Lower leg skin (tissue), 2 donors: ENCODE data around the genes KRTAP5-6 and SYT8.

DNA sequence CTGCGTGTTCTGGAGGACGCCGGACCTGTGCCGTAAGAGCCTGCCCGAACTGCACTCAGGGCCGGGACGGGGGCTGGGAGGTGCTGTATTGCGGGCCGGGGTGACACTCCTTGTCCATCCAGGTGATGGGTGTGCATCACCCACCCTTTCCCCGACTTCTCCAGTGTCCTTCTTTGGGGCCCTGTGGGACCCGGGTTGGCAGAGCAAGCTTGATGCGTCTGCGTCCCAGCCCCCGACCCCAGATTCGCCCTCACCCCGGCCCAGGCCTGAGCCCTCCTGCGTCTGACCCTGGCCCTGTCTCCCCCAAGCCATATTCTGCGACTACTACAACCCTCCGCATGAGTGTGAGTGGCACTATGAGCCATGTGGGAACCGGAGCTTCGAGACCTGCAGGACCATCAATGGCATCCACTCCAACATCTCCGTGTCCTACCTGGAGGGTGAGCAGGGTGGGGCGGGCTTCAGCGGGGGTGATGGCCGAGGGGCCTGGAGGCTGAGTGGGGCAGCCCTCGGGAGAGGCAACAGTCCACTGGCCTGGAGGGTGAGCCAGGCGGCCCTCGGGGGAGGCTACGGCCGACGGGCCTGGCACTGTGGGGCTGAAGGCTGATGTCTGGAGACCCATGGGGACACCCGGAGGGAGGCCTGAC is 53.2 kb upstream of the MUC6 start:
- PRO-cap, result no peak
- RAMPAGE, long total RNA, 2 experiments, result no peak in any of the 2 experiments

DNA sequence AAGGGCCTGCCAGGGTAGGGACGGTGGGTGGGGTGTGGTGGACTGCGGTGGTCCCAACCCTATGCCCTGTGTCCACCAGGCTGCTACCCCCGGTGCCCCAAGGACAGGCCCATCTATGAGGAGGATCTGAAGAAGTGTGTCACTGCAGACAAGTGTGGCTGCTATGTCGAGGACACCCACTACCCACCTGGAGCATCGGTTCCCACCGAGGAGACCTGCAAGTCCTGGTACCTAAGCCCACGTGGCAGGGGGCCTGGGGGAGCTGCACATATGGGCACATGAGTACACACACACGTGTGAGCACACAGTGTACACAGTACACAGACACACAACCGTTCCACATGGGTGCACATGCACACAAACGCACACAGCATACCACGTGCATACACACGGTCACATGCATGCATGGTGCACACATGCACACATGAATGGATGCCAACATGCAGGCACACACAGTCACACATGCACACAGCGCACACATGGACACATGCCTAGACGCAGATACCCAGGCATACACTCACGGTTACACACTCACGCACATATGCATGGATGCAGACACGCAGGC is 54.2 kb upstream of the MUC6 start:
- PRO-cap, result no peak
- RAMPAGE, long total RNA, 2 experiments, result no peak in any of the 2 experiments

GRCh38 chr11:1148671-1149098 is 9.1 kb upstream of the MUC5AC start:
- PRO-cap, result no peak
- RAMPAGE, long total RNA, 2 experiments, result no peak in any of the 2 experiments

- PRO-cap, result no peak
- RAMPAGE, long total RNA, 2 experiments, result no peak in any of the 2 experiments
These were observed 2.1 kb downstream of the MUC5B start for GRCh38 chr11:1224596-1225659.

GRCh38 chr11:1231207-1231955 is 8.5 kb downstream of the MUC5B start:
- PRO-cap, result no peak
- RAMPAGE, long total RNA, 2 experiments, result start-site peak on the minus strand in 1 of 2 experiments, at chr11:1231736-1231789 at its widest, 5 reads per replicate

GRCh38 chr11:1303165-1303805 is 6.1 kb downstream of the TOLLIP start:
- PRO-cap, result no peak
- RAMPAGE, long total RNA, 2 experiments, result no peak in any of the 2 experiments

GRCh38 chr11:1458702-1459676 is 27.6 kb downstream of the MOB2 start:
- PRO-cap, result no peak
- RAMPAGE, long total RNA, 2 experiments, result no peak in any of the 2 experiments

DNA sequence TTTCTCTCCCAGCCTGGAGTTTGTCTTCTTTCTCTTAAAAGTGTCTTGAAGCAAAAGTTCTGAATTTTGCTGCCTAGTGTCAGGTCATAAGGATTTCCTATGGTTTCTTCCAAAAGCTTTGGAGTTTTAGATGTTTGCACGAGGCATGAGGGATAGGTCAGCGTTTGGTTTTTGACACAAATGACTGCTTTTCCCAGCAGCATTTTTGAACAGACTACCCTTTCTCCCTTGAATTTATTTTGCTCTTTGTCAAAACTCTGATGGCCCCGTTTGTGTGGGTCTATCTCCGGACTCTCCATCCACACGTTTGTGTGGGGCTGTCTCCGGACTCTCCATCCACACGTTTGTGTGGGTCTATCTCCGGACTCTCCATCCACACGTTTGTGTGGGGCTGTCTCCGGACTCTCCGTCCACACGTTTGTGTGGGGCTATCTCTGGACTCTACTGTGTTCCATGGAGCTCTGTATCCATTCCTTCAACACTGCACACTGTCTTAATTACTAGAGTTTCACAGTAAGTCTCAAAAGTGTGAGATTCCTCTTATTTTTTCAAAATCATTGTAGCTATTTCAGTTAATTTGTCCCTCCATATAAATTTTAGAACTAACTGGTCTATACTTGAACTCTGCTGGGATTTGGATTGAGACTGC is 12.1 kb downstream of the MOB2 start:
- PRO-cap, result no peak
- RAMPAGE, long total RNA, 2 experiments, result no peak in any of the 2 experiments

GRCh38 chr11:1532727-1533337 is 39.2 kb downstream of the DUSP8 start:
- PRO-cap, result no peak
- RAMPAGE, long total RNA, 2 experiments, result no peak in any of the 2 experiments

DNA sequence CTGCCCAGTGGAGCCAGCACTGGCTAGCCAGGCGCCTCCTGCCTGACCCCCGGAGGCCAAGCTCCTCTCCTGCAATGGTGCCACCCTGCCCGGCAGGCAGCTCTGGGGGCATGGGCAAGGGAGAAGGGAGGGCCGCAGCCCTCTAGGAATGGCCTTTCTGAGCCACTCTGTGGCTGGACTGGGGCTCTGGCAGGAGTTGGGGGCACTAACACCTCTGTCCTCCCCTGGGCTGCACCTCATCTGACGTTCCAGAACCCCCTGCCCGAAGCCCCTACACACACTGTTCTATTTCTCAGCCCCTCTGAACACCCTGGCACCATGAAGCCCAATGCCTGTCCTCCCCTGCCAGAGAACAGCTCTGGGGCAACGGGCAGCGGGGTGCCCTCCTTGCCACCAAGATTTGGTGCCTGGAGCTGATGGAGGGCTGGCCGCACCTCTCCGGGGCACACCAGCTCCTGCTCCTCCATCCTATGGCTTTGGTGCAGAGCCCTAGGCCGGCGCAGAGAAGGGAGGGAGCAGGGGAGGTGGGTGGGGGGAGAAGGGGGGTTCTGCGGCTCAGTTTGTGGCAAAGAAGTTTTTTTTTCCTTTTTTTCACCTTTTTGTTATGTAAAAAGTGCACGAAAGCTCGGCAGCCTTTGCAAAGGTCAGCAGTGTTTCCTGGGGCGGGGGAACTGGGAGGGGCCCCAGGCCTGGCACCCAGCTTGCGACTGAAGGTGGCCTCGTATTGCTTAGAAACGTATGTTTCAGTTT is 16.3 kb downstream of the DUSP8 start:
- PRO-cap, result no peak
- RAMPAGE, long total RNA, 2 experiments, result no peak in any of the 2 experiments

GRCh38 chr11:1562064-1562445 is 10.0 kb downstream of the DUSP8 start:
- PRO-cap, result no peak
- RAMPAGE, long total RNA, 2 experiments, result no peak in any of the 2 experiments

GRCh38 chr11:1562793-1563366 is 9.2 kb downstream of the DUSP8 start:
- PRO-cap, result no peak
- RAMPAGE, long total RNA, 2 experiments, result no peak in any of the 2 experiments

GRCh38 chr11:1654573-1655101 is 25.1 kb downstream of the KRTAP5-5 start:
- PRO-cap, result no peak
- RAMPAGE, long total RNA, 2 experiments, result no peak in any of the 2 experiments

GRCh38 chr11:1662550-1663406 is 33.2 kb downstream of the KRTAP5-5 start:
- PRO-cap, result no peak
- RAMPAGE, long total RNA, 2 experiments, result no peak in any of the 2 experiments

- PRO-cap, result no peak
- RAMPAGE, long total RNA, 2 experiments, result no peak in any of the 2 experiments
These were observed at the start of gene KRTAP5-6 for GRCh38 chr11:1696913-1697339. KRTAP5-6 (plus strand) TSS chr11:1697195.

- PRO-cap, result no peak
- RAMPAGE, long total RNA, 2 experiments, result no peak in any of the 2 experiments
These were observed 14.3 kb downstream of the IFITM10 start for GRCh38 chr11:1736045-1736512.

- PRO-cap, result no peak
- RAMPAGE, long total RNA, 2 experiments, result no peak in any of the 2 experiments
These were observed 2.7 kb upstream of the IFITM10 start for GRCh38 chr11:1752732-1753765.

DNA sequence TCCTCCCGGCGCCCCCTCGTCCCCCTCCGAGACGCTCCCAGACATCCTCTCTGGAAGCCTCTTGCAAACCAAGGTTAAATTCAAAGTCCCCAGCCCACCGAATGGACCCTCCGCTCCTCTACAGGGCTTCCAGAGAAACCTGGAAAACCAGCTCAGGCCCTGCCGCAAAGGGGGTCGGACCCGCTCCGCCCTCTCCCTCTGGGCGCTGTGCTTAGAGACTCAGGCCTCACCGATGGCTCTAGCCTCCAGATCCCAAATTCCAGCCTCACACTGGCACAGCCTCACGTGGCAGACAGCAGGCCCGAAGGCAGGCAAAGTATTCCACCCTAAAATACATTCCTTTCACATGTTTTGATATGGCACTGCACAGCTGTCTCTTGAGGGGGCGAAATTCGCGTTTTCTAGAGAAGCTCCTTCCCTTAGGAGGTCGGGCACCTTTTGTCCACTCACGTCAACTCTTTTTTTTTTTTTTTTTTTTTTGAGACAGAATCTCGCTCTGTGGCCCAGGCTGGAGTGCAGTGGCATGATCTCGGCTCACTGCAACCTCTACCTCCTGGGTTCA is 644 bp upstream of the CTSD start:
- PRO-cap, result no peak
- RAMPAGE, long total RNA, 2 experiments, result no peak in any of the 2 experiments

DNA sequence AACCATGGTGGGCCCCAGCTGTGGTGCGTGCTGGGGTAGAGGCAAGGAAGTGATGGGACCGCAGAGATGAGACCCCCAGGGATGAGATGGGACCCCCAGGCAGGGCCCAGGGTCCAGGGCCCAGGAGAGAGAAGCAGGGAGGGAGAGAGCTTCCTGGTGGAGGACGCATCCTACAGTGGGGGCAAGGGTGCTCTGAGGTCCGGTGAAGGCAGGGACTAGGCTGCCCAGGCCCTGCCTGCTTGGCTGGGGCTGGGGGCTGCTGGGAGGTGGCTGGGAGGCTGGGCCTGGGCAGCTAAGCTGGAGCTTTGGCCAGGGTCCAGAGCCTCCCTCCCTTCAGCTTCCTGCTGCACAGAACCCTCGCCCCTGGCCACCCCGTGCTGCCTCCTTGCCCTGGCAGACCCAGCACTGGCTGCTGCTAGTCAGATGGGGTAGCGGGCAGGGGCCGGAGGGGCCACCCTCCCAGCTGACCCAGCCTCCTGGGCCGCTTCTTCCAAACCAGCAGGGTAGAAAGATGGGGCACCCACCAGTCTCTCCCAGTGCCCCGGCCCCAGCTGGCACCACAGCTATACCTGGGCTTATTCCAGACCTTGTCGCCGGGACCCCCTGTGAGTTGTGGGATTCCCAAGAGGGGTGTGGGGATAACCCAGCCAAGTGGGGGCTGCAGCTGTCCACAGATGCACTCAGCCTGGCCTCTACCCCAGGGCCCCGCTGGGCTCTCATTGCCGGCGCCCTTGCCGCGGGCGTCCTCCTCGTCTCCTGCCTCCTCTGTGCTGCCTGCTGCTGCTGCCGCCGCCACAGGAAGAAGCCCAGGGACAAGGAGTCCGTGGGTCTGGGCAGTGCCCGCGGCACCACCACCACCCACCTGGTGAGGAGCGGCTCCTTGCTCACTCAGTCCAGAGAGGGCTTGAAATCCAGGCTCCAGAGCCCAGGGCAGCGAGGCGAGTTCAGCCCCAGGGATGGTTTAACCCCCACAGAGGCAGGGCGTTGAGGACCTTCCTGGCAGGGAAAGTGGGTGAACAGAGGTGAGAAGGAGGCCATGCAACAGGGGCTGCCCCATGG is at the start of gene SYT8:
Gene SYT8, plus strand, starts transcription at position 396 of the 1,059 bp plus-strand sequence.
- PRO-cap, result no peak
- RAMPAGE, long total RNA, 2 experiments, result start-site peak on the plus strand in 2 of 2 experiments, centred at positions 391 to 400 of the sequence, 55 to 77 reads per replicate

DNA sequence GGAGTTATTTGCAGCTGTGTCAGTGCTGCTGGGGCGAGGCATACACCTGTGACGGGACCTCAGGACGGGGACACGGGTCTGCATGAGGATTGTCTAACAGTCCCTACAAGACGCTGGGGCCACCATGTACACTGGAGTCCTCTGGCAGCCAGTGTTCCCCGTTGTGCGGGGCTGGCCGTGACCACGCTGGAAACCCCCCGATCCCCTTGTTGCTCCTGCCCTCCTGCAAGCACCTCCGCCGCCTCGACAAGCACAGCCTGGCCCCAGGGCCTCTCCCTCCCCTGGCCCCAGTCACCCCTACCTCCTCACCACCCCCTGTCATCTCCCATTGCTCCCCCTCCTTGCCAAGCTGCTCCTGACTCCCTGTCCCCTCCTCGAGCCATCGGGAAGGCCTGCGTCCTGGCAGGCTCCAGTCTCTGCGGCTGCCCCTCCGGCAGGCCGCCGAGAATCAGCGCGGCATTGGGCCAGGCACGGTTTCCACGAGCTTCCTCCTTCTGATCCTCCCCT is 5.9 kb upstream of the LSP1 start:
- PRO-cap, result no peak
- RAMPAGE, long total RNA, 2 experiments, result no peak in any of the 2 experiments